ENCODE data around the gene FYCO1.

DNA sequence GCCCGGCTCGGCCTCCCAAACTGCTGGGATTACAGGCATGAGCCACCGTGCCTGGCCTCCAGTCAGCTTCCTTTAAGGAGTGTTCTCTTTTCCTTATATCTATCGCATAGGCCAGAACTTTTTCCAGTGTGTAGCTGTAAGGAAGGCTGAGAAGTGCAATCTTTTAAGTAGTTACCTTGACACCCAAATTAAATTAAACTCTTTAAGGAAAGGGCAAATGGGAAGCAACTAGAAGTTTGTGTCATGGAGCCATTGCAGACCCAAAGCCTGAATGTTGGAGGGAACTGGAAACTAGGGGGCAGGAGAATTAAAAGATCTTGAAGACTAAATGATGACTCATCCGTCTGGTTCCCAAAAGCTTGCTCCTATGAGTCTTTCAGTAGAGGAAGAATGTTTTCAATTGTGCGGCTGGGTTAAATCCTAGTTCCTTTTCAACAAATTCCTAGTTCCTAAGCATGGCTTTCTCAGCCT is 17.5 kb downstream of the CLEC3B start:
- PRO-cap, result no peak
CAGE:
- cytosol, long polyA minus RNA, result no peak
- cytosol, long polyA plus RNA, result no peak
- long polyA plus RNA, result no peak
- nucleus, long polyA minus RNA, result no peak
- nucleus, long polyA plus RNA, result no peak

- PRO-cap, result no peak
CAGE:
- cytosol, long polyA minus RNA, result no peak
- cytosol, long polyA plus RNA, result no peak
- long polyA plus RNA, result no peak
- nucleus, long polyA minus RNA, result no peak
- nucleus, long polyA plus RNA, result no peak
These were observed 5.8 kb downstream of the CDCP1 start for GRCh38 chr3:45140306-45140807.

- PRO-cap, result no peak
CAGE:
- cytosol, long polyA minus RNA, result no peak
- cytosol, long polyA plus RNA, result no peak
- long polyA plus RNA, result no peak
- nucleus, long polyA minus RNA, result no peak
- nucleus, long polyA plus RNA, result no peak
These were observed 37.0 kb upstream of the CDCP1 start for GRCh38 chr3:45182967-45183720.

- PRO-cap, result no peak
CAGE:
- cytosol, long polyA minus RNA, result no peak
- cytosol, long polyA plus RNA, result no peak
- long polyA plus RNA, result no peak
- nucleus, long polyA minus RNA, result no peak
- nucleus, long polyA plus RNA, result no peak
These were observed 14.3 kb downstream of the TMEM158 start for GRCh38 chr3:45211639-45212386.

GRCh38 chr3:45544015-45545006 is 50.2 kb upstream of the LIMD1 start:
- PRO-cap, result no peak
CAGE:
- cytosol, long polyA minus RNA, result no peak
- cytosol, long polyA plus RNA, result no peak
- long polyA plus RNA, result no peak
- nucleus, long polyA minus RNA, result no peak
- nucleus, long polyA plus RNA, result no peak

- PRO-cap, result no peak
CAGE:
- cytosol, long polyA minus RNA, result no peak
- cytosol, long polyA plus RNA, result no peak
- long polyA plus RNA, result no peak
- nucleus, long polyA minus RNA, result no peak
- nucleus, long polyA plus RNA, result no peak
These were observed 1.7 kb downstream of the LIMD1 start for GRCh38 chr3:45596216-45596758.

DNA sequence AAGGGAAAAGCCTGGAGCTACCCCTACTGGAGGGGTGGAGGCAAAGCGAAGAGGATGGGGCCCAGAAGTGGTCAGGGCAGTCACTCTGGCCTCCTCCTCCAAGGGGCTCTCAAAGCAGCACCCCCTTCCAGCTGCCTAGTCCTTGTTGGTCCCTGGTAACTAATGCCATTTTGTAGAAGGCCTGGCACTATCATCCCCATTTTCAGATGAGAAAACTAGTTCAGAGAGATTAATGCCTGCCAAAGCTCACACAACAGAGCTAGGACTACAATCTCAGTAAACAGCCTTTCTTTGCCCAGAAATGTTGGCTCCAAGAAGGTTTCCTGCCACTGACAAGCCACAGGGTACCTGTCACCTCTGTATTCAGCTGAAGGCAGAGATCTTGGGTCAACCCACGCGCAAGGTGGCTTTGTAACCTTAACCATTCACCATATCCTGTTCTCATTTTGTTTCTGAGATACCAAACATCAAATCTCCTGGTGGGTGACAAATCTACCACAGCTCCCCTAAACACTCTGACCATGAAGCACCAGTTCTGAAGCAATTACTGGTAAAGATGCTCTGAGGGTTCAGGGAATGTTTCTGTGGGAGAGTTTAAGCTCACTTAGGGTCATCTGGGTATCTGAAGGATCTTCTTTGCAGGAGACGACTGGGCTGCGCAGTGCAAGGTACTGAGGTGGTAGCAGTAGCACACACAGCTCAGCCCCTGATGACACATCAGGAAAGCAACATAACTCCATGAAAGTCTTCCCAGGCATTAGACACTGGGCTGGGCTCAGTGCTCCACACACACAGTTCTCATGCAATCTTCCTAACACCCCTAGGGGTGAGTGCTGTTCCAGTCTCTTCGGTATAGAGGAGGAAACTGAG is 7.4 kb downstream of the CXCR6 start:
- PRO-cap, result no peak
CAGE:
- cytosol, long polyA minus RNA, result no peak
- cytosol, long polyA plus RNA, result no peak
- long polyA plus RNA, result no peak
- nucleus, long polyA minus RNA, result no peak
- nucleus, long polyA plus RNA, result no peak

DNA sequence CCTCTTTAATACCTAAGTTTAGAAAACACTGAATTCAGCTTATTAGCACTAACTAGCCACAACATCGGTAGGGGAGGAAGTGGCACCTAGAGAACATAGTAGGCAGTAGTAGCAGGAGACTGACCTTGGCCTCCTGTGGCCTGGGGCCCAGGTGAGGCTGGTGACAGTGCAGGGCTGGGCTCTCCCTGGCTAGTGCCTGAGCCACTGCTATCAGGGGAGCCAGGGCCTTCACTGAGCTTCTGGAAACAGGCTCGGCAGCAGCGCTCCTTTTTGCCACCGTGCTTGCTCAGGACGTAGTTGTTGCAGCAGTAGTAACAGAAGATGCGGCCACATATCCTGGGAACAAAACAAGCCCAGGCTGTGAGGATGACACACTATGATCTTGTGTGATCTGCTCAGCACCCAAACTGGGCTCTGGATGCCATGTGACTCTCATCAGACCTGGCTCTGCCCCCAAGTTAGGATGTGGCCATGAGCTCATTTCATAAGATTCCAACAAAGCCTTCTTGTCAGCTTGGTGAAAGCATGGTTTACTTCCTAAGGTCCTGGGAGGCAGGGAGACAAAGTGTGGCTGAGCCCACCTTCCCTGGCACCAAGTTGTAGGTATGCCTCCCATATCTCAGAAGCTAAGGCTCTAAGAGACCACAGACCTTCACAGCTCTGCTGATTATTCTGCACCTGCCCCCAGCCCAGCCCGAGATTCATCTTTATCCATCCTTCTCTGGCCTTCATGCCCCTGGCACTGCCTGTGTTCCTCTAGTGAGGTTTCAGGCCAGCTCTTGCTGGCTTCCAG is 15.2 kb downstream of the CXCR6 start:
- PRO-cap, result no peak
CAGE:
- cytosol, long polyA minus RNA, result no peak
- cytosol, long polyA plus RNA, result no peak
- long polyA plus RNA, result no peak
- nucleus, long polyA minus RNA, result no peak
- nucleus, long polyA plus RNA, result no peak

- PRO-cap, result unidirectional peak, minus-strand start at chr3:45995564; bidirectional peak, plus-strand start at chr3:45995941, minus-strand start at chr3:45995761
CAGE:
- cytosol, long polyA minus RNA, result start-site peak on the minus strand at chr3:45995778-45995844, 36 reads
- cytosol, long polyA plus RNA, result no peak
- long polyA plus RNA, result start-site peak on the minus strand at chr3:45995816-45995830, 235 and 193 reads in 2 replicates
- nucleus, long polyA minus RNA, result no peak
- nucleus, long polyA plus RNA, result no peak
These were observed at the start of gene FYCO1 for GRCh38 chr3:45995442-45996252. TSS of gene FYCO1 (minus strand) at chr3:45995824.

- PRO-cap, result no peak
CAGE:
- cytosol, long polyA minus RNA, result no peak
- cytosol, long polyA plus RNA, result no peak
- long polyA plus RNA, result no peak
- nucleus, long polyA minus RNA, result no peak
- nucleus, long polyA plus RNA, result no peak
These were observed 11.0 kb upstream of the FYCO1 start for GRCh38 chr3:46006503-46007186.

DNA sequence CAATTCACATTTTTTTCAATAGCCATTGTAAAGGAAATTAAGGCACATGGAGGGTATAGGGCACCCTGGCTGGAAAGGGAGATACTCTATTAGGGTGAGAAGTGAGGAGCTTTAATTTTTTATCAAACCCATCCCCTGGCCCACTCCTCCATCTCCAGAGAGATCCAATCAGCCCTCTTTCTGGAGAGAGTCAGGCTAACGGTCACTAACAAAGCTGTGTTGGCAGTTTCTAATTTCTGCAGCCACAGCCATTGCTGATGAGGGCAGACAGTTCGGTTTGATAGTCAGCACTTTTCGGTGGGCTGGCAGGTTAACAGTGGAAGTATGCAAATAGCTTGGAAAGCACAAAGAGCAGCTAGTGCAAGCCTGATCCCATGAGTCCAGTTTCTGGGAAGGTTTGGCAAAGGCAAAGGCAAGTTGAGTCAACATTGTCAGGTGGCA is 1.9 kb downstream of the CCR1 start:
- PRO-cap, result no peak
CAGE:
- cytosol, long polyA minus RNA, result no peak
- cytosol, long polyA plus RNA, result no peak
- long polyA plus RNA, result no peak
- nucleus, long polyA minus RNA, result no peak
- nucleus, long polyA plus RNA, result no peak

- PRO-cap, result no peak
CAGE:
- cytosol, long polyA minus RNA, result no peak
- cytosol, long polyA plus RNA, result no peak
- long polyA plus RNA, result no peak
- nucleus, long polyA minus RNA, result no peak
- nucleus, long polyA plus RNA, result no peak
These were observed 24.3 kb downstream of the LRRC2 start for GRCh38 chr3:46541696-46542338.

DNA sequence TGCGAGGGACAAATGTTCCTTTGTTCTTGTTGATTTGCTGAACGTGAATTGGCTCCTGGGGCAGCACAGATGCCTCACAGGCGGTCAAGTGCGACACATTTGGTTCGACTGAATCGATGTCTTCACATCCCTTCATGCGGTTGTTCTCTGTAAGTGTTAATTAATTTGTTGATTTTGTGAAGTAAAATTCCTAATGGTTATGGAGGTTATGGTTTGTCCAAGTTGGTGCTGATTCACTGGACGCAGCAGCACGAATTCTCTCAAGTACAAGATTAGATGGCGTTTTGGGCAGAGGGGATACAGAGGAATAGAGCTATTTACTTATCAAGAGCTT is 192 bp downstream of the FAM240A start:
- PRO-cap, result no peak
CAGE:
- cytosol, long polyA minus RNA, result no peak
- cytosol, long polyA plus RNA, result no peak
- long polyA plus RNA, result no peak
- nucleus, long polyA minus RNA, result no peak
- nucleus, long polyA plus RNA, result no peak

GRCh38 chr3:46695131-46696018 is 1.9 kb upstream of the ALS2CL start:
- PRO-cap, result unidirectional peak, minus-strand start at chr3:46695702
CAGE:
- cytosol, long polyA minus RNA, result no peak
- cytosol, long polyA plus RNA, result no peak
- long polyA plus RNA, result no peak
- nucleus, long polyA minus RNA, result no peak
- nucleus, long polyA plus RNA, result no peak

DNA sequence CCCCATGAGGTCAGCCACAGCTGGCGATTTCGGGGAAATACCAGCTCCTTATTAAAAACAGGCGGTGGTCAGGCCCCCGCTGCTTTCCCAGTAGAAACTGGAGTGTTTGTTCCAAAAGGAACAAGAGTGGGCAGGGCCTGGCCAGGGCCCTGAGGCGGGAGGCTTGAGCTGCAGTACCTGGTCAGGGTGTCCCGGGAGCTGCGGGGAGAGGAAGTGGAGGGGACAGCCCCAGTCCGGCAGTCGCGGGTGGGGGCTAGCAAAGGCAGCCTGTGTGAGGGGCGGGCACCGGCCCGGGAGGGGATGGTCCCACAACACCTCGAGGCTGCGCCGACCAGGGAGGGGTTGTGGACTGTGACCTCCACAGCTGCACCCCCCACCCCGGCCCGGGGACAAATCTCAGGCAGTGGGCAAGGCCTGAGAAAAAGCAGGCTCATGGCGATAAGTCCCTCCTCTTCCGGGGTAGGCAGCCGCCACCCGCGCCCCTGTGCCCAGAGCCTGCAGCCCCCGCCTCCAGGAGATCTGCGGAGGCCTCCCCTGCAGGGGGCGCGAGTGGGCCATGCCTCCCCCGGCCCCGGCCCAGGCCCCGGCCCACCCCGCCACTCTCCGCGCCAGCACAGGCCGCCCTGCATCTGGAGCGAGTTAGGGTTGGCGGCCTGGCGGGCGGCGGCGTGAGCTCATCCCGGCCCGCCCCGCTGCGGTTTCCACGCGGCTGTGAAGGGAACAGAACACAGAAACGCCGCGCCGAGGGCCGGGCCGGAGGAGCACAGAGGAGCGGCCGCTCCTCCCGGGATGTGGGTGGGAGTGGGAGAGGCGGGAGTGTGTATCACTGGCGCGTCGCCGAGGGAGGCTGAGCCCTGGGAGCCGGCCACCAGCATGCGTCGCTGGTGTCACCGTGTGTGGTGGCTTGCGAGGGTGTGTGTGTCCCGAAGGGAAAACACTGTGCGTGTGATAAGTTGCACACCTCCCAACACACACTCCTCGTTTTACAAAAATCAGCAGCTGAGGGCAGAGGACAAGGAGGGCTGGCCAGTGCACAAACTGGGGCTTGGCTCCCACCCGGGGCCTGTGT is 17.4 kb downstream of the MYL3 start:
- PRO-cap, result bidirectional peak, plus-strand start at position 730 of the sequence, minus-strand start at position 391 of the sequence
CAGE:
- cytosol, long polyA minus RNA, result no peak
- cytosol, long polyA plus RNA, result no peak
- long polyA plus RNA, result no peak
- nucleus, long polyA minus RNA, result no peak
- nucleus, long polyA plus RNA, result no peak

GRCh38 chr3:46880954-46881505 is 3.5 kb downstream of the PTH1R start:
- PRO-cap, result no peak
CAGE:
- cytosol, long polyA minus RNA, result no peak
- cytosol, long polyA plus RNA, result no peak
- long polyA plus RNA, result no peak
- nucleus, long polyA minus RNA, result no peak
- nucleus, long polyA plus RNA, result no peak

GRCh38 chr3:46892998-46893428 is 15.5 kb downstream of the PTH1R start:
- PRO-cap, result no peak
CAGE:
- cytosol, long polyA minus RNA, result no peak
- cytosol, long polyA plus RNA, result no peak
- long polyA plus RNA, result no peak
- nucleus, long polyA minus RNA, result no peak
- nucleus, long polyA plus RNA, result no peak

- PRO-cap, result no peak
CAGE:
- cytosol, long polyA minus RNA, result no peak
- cytosol, long polyA plus RNA, result no peak
- long polyA plus RNA, result no peak
- nucleus, long polyA minus RNA, result no peak
- nucleus, long polyA plus RNA, result no peak
These were observed 31.9 kb downstream of the PTH1R start for GRCh38 chr3:46909340-46909875.

DNA sequence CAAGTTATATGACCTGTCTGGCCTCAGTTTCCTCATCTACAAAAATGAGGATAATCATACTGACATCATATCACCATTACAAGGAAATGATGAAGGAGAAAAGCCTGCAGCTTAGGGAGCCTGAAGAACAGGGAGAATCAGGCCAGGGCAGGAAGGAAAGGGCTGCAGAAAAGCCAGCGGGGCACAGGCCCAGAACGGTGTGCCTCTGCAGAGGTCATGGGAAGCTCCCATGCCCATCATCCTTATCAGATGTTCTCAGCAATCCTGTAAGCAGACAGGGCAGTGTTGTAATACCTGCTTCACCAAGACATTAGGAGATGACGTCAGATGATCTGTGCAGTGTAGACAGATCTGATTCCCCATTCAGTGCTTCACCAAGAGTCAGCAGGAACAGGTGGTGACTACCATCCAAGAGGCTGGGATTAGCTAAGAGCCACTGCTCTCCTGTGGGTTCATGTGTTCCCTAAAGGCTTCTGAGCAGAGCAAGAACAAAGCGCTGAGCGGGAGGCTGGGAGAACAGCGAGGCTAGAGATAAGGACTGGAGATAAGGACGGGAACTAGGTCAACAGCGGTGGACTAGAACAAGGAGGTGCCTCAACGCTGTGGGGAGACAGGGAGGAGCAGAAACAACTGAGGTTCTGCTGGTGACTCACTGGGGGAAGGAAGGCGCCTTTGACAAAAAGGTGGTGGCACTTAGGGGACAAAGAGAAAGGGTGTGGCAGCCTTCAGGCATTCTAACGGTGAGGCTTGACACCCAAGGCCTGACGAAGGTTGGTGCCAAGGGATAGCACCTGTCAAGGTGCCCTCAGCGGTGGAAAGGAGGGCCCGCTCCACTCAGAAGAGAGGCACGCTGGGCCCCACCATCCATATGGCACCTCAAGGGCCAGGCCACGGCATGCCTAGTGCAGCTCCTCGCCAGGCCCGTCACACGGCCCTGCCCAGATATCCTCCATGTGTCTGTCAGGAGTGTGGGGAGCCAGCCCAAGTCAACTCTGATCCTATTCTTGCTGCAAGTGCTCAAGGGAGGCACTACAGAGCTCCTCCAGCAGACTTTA is 28.4 kb downstream of the CCDC12 start:
- PRO-cap, result no peak
CAGE:
- cytosol, long polyA minus RNA, result no peak
- cytosol, long polyA plus RNA, result no peak
- long polyA plus RNA, result no peak
- nucleus, long polyA minus RNA, result no peak
- nucleus, long polyA plus RNA, result no peak

- PRO-cap, result no peak
CAGE:
- cytosol, long polyA minus RNA, result no peak
- cytosol, long polyA plus RNA, result no peak
- long polyA plus RNA, result no peak
- nucleus, long polyA minus RNA, result no peak
- nucleus, long polyA plus RNA, result no peak
These were observed 6.2 kb downstream of the CCDC12 start for GRCh38 chr3:46970395-46970766.